Sigmoid colon (tissue), 4 donors: ENCODE data around the gene NOTCH2.

DNA sequence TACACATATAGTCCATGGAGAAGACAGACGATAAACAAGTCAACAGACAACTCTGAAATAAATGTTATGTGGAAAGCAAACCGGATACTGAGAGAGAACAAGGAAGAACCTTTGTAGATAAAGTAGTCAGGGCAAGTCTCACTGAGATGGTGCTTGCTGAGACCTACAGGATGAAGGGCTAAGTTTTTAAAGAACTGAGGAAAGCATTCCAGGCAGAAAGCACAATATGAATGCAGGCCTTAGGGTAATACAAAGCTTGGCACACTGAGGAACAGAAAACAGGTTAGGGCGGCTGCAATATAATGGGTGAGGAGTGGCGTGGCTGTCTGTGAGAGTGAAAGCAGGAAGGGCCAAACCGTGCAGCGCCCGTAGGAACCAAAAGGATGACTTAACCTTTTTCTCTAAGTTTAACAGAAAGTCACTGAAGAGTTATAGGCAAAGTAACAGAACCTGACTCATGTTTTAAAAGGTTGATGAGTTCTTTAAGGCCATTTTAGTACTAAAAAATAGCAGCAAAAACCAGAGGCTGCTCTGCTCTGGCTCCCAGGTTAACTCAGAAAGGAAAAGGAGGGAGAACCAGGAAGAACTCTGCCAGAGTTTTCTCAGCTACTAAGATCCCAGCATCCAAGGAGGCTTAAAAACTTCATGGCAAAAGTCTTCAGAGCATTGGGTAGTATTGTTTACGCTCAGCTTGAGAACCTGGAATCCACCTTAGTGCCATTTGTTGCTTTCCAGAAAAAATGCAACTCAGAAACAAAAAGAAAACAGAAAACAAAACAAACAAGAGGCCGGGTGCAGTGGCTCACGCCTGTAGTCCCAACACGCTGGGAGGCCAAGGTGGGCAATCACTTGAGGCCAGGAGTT is 8.6 kb upstream of the TTF2 start:
- PRO-cap: no peak
- RAMPAGE, long total RNA, 4 experiments: no peak in any of the 4 experiments

- PRO-cap: no peak
- RAMPAGE, long total RNA, 4 experiments: no peak in any of the 4 experiments
These were observed 6.7 kb downstream of the TRIM45 start for GRCh38 chr1:117114768-117115311.

DNA sequence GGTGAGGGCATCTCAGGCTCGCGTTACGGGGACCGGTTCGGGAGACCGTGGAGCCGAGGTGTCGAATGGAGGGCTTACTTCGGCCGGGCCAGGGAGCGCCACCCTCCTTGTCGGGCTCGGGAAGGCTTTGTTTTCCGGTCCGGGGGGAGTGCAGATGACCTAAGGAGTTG is 721 bp upstream of the TRIM45 start:
- PRO-cap: no peak
- RAMPAGE, long total RNA, 4 experiments: no peak in any of the 4 experiments

- PRO-cap: no peak
- RAMPAGE, long total RNA, 4 experiments: no peak in any of the 4 experiments
These were observed 1.6 kb downstream of the VTCN1 start for GRCh38 chr1:117209008-117209619.

DNA sequence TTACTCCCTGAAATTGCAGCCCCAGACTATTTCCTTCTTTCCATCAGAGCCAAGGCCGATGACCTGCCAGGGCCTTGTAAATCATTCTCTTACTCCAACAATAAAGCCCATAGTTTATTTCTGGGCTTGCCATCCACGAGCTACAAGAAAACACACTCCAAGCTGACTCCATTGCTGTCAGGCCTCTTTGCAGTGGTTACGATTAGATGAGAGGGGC is 21.3 kb upstream of the VTCN1 start:
- PRO-cap: no peak
- RAMPAGE, long total RNA, 4 experiments: no peak in any of the 4 experiments

GRCh38 chr1:117367672-117367875 is 325 bp downstream of the MAN1A2 start:
- PRO-cap: no peak
- RAMPAGE, long total RNA, 4 experiments: no peak in any of the 4 experiments

GRCh38 chr1:117629423-117630104 is 23.7 kb downstream of the TENT5C start:
- PRO-cap: no peak
- RAMPAGE, long total RNA, 4 experiments: no peak in any of the 4 experiments

GRCh38 chr1:117695830-117696740 is 90.2 kb downstream of the TENT5C start:
- PRO-cap: unidirectional peak, plus-strand start at chr1:117696074; bidirectional peak, plus-strand start at chr1:117696320, minus-strand start at chr1:117696194
- RAMPAGE, long total RNA, 4 experiments: no peak in any of the 4 experiments

DNA sequence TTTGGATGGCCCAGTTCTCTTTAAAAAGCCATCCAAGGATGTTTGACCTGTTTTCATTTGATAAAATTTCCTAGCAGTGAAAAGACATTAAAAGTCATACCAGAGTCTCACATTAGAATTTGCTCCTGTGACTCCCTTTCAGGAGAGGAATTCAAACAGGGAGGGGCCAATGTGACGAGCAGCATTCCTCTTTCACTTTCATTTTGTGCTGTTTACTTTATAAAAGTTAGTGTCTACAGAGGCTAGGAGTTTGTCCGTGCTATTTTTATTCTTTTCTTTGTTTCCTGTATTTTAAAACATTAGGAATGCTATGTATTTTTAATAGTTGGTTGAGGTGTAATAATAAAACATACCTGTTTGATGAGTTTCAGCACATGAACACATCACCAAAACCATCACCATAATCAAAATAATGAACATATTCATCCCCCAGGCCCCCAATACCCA is 129.2 kb downstream of the TENT5C start:
- PRO-cap: no peak
- RAMPAGE, long total RNA, 4 experiments: no peak in any of the 4 experiments

GRCh38 chr1:119046681-119047470 is 58.7 kb upstream of the TBX15 start:
- PRO-cap: no peak
- RAMPAGE, long total RNA, 4 experiments: no peak in any of the 4 experiments

GRCh38 chr1:119492844-119493194 is 14.2 kb upstream of the HSD3B1 start:
- PRO-cap: no peak
- RAMPAGE, long total RNA, 4 experiments: no peak in any of the 4 experiments

GRCh38 chr1:119646542-119646951 is 1.5 kb downstream of the ZNF697 start:
- PRO-cap: no peak
- RAMPAGE, long total RNA, 4 experiments: no peak in any of the 4 experiments

DNA sequence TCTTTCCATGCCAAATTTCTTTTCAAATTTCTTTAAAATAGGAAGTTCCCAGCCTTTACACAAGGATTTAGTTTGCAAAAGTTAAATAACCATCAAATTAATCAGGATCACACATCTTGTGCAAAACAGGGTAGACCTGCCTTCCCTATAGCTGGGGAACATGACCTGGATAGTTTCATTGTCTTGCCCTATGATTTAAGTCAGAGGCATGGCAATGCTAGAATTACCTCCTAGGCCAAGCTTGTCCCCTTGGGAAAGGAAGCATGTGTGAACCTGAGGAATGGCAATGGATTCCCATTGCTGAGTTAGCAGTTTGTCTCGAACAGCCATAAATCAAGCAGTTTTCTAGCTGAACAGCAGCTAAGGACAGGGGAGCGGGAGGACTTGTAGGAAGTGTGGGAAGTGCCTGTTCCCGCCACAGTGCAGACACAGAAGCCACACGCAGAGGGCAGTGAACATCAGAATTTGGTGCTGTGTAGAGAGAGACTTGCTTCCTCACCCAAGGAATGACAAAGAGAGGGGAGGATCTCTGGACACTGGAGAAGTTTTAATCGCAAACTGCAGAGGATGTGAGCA is 3.7 kb downstream of the PHGDH start:
- PRO-cap: no peak
- RAMPAGE, long total RNA, 4 experiments: no peak in any of the 4 experiments

DNA sequence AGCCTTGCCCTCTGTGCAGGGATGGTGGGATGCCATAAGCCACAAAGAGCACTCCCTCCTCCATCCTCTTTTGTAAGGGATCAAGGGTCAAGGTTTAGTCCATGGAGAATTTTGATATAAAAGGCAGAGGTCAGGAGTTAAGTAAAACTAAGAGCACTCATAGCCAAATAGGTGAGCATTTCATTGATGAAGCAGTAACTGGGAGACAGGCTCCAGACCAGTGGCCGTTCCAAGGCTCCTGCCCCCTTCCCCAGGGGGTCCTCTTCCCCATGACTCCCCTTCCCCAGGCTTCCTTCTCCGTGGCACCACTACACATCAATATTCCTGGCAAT is 17.5 kb downstream of the PHGDH start:
- PRO-cap: no peak
- RAMPAGE, long total RNA, 4 experiments: no peak in any of the 4 experiments

GRCh38 chr1:119742226-119743284 is 26.1 kb downstream of the HMGCS2 start:
- PRO-cap: no peak
- RAMPAGE, long total RNA, 4 experiments: no peak in any of the 4 experiments

DNA sequence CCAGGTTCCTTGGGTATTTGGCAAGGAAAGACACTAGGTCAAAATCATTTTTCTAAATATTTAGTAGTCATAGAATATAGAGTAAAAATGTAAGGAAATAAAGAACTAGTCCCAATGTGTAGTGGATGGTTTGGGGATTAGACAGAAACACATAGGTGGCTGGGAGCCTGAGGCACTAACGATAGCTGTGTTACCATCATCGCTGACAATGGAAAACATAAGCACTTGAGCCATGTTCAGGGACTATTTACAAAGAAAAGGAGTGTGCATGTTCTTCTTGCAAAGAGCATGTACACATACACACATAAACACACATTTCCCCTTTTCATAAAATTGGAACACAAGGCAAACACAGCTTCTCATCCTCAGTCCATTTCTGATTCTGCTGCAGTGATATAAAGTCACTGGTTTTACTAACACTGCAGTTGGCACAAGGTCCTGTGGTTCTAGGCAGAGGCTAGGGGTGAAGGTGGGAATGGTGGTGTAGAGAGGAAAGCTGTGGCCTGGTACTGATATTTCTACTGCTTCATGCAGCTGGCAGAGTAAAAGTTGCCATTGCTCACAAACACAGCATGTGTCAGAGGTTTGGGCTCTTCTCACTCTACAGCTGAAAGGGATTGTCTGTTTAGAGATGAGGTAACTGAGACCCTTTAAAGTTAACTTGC is 620 bp downstream of the HMGCS2 start:
- PRO-cap: no peak
- RAMPAGE, long total RNA, 4 experiments: no peak in any of the 4 experiments

DNA sequence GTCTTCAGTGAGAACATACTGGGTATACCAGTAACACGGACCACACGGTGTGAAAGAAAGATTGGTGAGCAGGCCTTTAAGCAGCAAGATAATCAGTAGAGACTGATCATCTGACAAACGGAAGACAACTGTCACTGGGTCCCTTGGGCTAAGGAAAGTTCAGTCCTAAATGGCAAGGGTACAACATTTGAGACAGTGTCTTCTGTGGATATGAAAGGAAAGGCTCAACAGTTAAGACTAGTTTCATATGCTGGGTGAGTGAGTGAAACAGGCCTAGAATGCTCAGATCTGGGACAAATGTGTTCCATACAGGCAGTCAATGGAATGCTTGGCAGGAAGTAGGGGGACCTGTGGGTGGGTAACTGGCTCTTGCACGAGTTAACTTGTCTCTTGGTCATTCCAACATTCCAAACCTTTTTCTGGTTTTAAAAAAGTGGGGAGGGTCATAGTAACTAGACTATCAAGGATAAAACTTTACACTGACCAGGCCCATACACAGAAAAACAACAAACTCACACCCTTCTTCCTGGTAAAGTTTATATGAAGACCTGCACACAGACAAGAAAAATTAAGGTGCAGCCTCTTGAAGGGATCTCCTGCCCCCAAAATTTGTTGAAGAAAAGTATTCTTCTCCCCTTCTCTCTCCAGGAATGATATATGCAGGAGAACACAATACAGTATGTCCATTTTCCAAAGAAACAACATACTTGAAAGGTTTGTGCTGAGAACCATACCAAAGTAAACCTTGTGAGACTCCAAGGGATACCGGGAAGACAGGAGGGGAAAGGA is 17.8 kb upstream of the ADAM30 start:
- PRO-cap: no peak
- RAMPAGE, long total RNA, 4 experiments: no peak in any of the 4 experiments

DNA sequence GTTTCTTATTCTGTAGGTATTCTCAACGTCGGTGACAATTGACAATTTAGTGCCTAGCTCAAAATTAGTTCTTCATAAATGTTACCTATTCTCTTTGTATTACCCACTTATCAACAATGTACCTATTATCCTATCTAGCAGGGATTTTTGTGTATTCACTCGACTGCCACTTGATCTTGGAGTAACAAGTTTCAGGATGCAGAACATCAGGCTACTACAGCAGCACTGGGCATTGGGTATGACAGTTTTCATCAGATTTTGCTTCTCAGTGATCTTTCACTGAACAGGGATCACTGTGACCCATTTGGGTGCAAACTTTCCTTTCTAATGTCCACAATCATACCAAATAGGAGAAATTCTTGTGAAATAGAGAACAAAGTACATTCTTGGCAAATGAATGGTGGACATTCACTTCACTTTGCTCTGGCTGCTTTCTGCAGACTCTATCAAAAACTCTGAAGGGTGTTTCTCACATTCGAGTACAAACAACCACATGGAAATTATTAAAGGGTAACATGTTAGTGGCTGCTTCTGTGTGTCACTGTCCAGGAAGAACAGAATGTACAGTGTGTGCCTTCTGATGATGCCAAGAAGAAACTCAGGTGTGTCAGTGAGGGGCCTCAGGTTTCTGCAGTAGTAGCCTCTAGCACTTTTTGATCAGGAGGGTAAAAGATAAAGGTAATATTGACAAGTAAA is 61.8 kb upstream of the ADAM30 start:
- PRO-cap: no peak
- RAMPAGE, long total RNA, 4 experiments: no peak in any of the 4 experiments

GRCh38 chr1:120069150-120070007 is at the start of gene NOTCH2:
TSS of gene NOTCH2 (minus strand) at chr1:120069662.
- PRO-cap: no peak
- RAMPAGE, long total RNA, 4 experiments: start-site peak on the minus strand in 2 of 4 experiments, at chr1:120069596-120069631 at its widest, 122 to 124 reads per replicate

DNA sequence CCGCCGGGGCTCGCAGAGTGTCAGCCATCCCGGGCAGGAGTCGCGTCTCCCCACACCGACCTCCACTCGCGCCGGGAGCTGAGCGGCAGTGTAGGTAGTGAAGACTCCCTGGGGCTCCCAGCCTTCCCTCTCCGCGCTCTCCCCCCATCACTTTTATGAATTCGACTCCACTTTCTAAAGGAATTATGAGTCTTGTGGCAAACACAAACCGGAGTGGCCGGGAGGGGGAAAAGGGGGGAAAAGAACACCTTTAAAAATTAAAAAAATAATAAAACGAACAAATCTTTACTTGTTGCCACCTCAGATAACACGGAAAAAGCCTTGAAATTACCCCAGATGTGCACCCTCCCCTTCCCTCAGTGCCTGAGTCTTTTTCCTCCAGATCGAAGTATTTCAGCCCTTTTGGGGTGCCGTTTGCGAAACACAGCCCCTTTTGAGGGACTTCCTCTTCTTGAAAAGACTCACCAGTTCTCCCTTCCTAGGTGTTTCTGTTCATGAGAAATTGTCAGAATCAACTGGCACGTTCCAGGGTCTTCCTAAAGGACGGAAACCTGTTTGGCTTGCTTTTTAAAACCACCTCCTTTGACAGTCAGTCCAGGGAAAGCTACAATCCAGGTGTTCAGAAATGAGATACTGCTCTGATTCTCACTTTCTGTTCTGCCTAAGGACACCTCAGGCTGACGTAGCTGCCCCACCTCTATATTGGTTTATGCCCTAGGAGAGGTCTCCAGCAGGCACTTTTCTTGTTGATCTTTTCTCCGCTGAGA is 72.3 kb upstream of the NBPF8 start:
- PRO-cap: no peak
- RAMPAGE, long total RNA, 4 experiments: no peak in any of the 4 experiments